LHCN-M2 (cell line): ENCODE results near the genes BPIFB2, BPIFA3 and NCOA6.

DNA sequence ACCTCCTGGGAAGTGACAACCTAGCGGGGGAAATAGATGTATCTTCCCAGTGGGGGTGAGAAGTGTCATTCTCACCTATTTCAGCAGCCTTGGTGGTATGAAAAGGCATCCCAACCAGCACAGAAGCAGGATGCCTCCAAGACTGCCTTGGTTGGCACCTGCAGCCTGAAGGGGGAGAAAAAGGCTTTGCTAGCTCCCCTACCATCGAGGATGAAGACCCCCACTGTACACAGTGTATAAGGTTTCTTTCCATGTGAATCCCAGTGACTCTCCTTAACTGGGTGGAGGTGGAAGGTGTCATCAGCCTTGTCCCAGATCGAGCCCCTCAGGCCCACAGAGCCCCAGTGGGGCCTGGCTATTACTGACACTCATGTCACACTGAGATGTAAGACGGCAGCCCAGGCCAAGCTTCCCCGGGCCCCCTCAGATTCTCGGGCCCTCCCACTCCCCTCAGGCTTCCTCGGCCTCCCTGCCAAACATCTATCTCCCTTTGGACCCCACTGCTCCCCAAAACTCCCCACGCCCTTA, 802 bp downstream of the COMMD7 start:
- RAMPAGE, long total RNA = no peak

- RAMPAGE, long total RNA = no peak
These were observed 3.3 kb upstream of the EFCAB8 start for GRCh38 chr20:32855383-32855949.

DNA sequence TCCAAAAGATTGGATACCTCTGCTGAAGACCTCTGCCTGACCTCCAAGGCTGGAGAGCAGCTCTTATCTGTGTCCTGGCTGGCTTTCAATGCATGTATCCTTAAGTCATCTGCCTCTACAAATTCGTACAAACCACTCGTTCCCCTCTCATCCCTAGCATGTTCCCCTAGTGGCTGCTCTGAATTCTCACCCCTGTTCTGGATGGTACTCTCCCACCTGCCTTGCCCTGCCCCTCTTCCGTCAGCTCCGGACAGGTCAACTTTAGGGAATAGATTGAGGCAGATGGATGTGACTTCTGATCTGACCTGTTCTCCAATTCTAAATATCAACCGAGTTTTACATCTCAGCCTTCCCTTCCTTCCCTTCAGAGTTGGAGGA, 303 bp downstream of the EFCAB8 start:
- RAMPAGE, long total RNA = no peak

DNA sequence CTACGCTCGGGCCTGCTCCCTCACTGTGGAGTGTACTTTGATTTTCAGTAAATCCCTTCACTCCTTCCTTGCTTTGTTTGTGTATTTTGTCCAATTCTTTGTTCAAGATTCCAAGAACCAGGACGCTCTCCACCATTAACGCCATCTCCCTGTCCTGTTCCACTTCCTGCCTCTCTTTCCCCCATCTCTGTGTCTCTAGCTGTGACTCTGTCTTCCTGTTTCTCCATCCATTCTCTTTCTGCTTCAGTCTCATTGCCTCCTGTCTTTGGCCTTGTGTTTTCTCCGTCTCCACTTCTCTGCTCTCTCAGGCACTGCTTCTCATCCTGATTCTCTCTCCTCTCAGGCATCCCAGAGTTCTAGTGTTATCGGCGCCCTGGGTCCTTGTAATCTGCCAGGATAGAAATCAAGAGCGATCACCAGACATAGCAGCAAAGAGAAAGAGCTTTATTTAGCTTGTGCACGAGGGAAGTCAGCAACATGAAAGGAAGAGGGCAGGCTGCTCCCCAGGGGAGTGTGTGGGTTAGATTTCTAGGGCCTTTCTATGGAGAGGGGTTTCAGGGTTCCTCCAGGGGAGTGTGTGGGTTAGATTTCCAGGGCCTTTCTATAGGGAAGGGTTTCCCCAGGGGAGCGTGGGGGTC, 32.6 kb downstream of the SUN5 start:
- RAMPAGE, long total RNA = no peak

DNA sequence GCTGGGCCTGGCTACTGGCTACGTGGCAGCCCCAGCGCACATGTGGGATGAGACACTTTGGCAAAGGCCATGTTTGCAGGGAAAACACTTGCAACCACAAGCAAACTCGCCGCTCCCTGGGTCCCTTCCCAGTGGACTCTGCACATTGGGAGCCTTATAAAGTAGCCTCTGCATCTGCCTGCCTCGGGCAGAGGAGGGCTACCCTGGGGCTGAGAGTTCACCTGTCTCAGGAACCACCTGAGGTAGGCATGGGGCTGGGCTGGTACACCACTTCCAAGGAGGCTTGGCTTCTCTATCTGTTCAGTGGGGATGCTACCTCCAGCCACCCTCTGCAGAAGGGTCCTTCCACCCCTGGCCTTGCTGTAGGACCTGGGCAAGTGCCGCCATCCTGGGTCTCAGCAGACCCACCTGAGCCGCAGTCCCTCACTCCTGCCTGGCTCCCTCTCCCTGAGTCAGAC, at the start of gene BPIFB2:
Gene BPIFB2, plus strand, starts transcription at position 186 of the 458 bp plus-strand sequence.
- RAMPAGE, long total RNA = no peak

DNA sequence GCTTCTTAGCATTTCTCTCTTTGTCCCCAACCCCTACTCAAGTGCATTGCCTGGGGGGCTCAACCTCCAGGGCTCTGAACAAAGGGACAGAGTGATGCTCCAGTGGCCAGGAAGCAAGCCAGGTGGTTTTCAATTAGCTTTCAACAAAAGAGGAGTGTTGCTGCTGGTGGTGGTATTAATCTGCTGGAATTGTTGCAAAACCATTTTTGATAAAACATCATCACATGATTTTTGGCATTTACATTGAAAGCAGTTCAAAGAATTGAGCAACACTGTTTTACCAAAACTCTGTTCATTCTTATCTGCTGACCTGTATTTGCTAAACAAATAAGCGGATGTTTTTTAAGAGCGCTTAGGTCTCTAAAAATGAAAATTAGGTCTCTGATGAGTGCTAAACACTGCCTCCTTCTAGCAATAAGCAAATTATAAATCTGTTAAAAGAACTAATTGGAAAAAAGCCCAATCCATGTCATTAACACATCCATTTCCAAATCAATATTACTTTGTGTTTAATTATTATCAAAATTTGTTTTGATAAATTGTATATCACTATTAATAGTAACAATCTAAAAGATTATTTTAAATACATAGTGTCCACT, 40.2 kb upstream of the BPIFA2 start:
- RAMPAGE, long total RNA = no peak

- RAMPAGE, long total RNA = no peak
These were observed at the start of gene BPIFA3 for GRCh38 chr20:33217065-33217437. BPIFA3 (plus strand) TSS chr20:33217352.

GRCh38 chr20:33277466-33278605, 5.2 kb upstream of the BPIFB1 start:
- RAMPAGE, long total RNA = no peak

GRCh38 chr20:33370160-33370901, 31.0 kb downstream of the CDK5RAP1 start:
- RAMPAGE, long total RNA = no peak

GRCh38 chr20:33401838-33402117, 459 bp upstream of the CDK5RAP1 start:
- RAMPAGE, long total RNA = no peak

DNA sequence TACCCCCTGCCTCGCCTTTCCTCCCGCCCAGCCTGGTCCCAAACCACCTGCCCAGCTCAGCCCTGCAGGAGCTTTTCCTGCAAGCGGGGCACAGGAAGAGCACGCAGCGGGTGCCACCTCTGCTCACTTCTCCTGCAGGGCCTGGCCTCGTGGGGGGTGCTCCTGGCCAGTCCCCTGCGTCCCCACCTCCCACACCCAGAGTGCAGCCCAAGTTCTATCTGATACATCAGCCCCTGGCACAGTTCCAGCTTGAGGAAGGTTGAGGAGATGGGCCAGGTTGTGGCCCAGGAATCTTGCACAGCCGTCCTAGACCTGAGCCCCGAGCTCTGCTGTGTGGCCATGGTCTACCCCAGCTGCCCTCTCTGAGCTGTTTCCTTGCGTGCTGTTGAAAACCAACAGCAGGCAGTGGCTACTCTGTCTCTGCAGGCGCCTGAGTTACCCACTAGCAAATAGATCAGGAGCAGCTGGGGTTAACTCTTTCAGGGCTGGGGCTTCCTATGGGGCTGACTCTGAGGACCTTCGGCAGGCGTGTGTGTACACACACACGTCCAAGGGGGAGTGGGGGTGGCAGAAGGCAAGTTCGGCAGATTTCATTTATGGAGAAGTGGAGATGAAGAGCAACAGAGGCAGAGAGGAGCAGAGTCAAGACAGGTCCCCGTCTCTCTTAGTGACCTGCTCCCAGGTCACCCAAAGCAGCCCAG, 1.6 kb downstream of the NECAB3 start:
- RAMPAGE, long total RNA = no peak

GRCh38 chr20:33684336-33685649, 1.4 kb downstream of the E2F1 start:
- RAMPAGE, long total RNA = no peak

DNA sequence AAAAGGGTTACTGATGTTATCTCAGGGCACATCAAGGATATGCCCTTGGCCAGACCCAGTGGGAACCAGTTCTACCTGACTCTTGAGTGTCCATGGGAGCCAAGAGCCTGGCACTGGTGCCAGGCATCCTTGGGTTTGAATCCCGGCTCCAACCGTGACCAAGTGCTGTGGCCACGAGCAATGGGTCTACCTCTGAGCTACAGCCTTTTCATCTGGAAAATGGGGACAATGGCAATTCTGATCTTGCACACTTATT, 1.6 kb downstream of the PXMP4 start:
- RAMPAGE, long total RNA = no peak

GRCh38 chr20:33992996-33993223, 801 bp upstream of the RALY start:
- RAMPAGE, long total RNA = start-site peak on the minus strand at chr20:33993132-33993184, 31 reads

DNA sequence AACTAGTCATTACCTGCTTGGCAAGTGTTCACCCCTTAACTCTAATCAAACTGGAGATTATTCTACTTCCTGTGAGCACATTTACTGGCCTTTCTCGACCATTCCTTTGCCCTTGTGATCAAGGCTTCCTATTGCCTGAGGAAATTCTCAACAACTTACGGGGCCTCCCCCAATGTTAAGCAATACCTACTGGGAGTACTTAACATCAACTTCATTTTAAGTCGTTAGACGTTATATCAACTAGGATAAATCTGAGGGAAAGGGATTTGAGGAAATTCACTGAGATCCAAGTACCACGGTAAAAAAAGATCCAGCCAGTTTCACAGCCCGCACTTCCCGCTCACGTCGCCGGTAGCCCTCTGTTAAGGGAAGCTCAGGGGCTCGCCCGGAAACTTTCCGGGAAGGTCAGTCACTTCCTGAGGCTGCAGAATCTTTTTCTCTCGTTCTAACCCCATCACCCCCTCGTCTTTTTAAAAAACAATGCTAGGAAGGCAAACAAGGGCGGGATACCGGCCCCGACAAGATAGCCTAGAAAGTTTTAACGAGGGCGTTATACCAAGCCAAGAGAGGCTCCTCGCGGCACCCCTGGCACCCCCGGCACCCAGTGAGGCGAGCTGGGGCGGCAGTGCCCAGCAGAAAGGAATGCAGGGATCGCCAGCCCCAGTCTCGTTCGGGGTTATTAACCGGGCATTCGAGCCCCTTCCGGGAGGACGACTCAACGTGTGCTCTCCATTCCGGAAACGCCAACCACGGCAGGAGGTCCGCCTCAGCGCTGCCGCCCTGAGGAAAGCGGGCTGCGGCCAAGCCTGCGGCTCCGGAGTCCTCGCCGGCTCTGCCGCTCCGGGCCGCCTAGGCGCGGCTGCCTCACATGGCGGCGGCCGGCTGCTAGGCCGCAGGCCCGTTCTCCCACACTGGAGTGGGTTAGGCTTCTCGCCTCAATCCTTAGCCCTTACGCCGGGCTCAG, 637 bp downstream of the EIF2S2 start:
- RAMPAGE, long total RNA = no peak

DNA sequence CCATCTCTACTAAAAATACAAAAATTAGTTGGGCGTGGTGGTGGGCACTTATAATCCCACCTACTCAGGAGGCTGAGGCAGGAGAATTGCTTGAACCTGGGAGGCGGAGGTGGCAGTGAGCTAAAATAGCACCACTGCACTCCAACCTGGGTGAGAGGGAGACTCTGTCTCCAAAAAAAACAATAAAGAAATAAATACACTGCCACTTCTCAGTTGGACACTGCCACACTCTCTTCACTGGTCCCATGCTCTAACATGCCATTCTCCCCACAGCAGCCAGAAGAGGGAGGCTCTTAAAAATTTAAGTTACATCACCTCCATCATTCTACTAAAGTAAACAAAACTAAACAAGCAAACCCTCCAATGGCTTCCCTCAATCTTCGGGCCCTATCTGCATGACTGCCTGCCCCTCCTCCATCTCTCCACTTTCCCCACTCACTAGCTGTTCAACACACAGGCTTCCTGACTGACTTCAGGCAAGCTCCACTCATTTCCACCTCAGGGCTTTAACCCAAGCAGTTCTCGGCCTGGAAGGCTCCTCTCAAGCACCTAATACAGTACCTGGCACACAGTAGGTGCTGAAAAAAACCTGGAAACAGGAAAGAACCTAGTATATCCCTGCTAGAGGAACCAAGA, 3.0 kb downstream of the AHCY start:
- RAMPAGE, long total RNA = no peak

DNA sequence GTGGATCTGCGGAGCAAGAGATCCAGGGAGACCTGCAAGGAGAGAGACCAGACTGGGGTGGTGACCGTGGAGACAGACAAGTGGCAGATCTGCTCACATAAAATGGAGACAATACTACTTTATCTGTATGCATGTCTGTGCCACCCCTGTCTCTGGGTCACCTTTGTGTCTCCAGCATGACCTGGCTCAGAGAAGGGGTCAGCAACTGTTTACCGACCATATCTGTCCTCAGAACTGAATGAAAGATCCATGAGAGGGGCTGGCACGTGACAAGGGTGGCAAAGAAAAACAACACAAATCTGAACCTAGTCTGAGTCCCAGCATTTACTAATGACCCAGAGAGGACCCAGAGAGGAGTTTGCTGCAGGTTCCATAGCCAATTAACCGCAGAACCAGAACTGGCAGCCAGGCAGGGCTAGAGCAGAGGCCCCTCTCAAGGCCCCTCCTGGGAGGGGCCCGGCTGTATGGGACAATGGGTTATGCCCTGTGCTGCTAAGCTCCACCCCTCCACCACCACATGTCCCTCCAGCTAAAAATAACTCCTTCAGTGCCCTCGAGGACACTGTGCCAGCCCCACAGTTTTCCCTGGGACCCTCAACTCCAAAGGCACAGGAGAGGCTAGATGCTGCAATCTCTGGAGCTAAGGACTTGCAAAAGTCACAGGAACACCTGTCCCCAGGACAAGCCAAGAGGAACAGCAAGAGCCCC, 2.2 kb downstream of the AHCY start:
- RAMPAGE, long total RNA = no peak

- RAMPAGE, long total RNA = no peak
These were observed 23.3 kb downstream of the MAP1LC3A start for GRCh38 chr20:34581489-34582451.

GRCh38 chr20:34710623-34711048, 6.5 kb downstream of the TP53INP2 start:
- RAMPAGE, long total RNA = no peak

GRCh38 chr20:34825525-34825859, at the start of gene NCOA6:
NCOA6 (minus strand) TSS chr20:34825651.
- RAMPAGE, long total RNA = no peak